Left lung (tissue), 1 donor: ENCODE measurements around a stretch of chr1.

DNA sequence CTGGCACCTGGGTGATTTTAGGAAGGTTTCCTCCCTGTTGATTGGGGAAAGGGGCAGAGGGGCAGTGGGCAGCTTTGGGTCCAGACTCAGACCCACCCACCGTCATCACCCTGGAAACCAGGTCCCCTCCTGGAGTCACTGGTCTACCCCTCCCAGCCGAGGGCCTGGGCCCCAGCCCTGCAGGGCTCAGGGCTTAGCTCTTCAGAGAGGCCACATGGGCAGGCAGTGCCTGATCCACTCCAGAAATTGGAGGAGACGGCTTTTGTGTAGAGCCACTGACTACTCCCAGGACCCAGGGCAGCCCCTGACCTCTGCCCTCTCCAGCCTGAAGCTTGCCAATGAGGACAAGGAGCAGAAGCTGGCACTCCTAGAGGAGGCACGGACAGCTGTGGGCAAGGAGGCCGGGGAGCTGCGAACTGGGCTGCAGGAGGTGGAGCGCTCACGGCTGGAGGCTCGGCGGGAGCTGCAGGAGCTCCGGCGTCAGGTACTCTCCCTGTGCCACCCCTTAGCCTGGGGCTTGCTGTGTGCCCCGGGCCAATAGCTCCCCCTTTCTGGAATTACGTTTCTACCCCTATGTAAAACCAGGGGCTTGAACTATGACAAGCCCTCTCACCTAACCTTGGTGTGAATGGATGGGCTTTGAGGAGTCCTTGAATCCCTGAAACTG, 24.6 kb downstream of the MFAP2 start:
- PRO-cap = no peak

- PRO-cap = no peak
Measured at GRCh38 chr1:16967937-16968509, 12.4 kb downstream of the MFAP2 start.

DNA sequence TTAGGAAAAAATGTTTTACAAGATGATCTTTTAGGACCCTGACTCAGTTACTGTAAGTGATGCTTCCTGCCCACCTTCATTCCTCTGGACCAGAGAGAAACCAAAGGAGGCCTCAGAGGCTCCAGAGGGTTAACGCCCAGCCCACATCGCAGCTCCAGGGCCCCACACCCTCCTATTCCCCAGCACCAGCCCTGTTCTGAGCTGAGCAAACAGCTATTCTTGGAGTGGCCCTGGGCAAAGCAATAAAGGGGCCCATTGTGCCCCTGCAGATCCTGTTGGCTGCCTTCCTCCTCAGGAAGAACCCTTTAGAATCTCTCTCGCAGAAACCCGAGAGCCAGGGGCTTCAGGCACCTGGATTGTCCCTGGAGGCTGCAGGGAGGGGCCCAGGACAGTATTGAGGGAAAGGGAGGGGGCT, 9.4 kb downstream of the PADI2 start:
- PRO-cap = no peak

- PRO-cap = no peak
Measured at GRCh38 chr1:17112627-17113049, 6.6 kb downstream of the PADI2 start.

DNA sequence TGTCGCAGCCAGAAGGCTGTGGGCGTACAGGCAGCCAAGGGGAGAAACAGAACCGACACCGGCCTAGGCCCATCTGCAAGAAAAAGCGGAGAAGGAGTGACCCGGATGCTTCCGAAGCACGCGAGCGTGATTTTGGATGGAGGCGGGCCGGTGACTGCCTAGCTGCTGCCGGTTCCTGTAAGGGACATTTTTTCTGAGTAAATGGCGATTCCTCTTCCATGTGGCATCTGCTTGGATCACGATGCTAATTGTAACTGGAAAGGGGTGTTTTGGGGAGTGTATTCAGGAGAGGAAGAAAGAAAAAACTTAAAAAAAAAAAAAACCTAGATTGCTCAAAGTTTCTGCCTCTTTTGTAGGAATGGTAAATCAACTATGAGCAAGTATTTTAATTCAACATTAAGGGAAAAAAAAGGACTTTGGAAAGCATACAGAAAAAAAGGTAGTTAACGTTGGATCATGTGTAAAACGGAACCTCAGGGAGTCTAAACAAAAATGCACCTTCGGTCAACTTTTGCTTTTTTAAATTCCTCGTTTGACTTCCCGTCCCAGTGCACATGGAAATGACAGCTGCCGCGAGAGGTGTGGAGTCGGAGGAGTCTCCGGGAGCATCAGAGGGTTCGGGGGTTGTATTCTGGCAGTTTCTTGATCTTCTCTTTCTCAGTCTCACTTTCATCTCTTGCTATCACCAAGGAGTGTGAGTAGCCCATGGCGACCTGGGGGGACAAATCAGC, 30.8 kb downstream of the RCC2 start:
- PRO-cap = no peak

DNA sequence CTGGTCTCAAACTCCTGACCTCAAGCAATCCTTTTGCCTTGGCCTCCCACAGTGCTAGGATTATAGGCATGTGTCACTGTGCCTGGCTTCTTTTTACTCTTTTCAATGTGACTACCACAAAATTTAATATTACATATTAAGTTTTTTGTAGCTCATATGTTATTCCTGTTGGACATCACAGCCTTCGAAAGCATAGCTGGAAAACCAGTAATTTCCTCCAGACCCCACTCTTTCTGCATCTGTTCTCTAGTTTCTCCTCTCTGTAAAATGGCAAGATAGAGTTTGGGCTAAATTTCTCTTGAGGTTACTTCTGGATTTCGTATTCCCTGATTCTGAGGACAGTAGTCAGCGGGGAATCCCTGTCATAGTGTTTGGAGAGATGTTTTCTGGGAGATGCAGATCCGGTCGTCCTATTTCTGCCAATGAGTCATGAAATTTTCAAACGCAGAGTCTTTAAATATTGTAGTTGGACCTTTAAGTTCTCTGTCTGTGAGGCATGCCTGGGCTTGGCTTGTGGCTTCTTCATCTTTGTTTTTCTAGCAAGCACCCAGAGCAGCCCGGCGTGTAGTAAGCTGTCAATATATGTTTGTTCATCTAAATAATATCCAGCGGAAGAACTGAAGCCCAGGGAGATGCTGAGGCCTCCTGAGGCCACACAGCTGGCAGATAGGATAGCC, 3.8 kb upstream of the RCC2 start:
- PRO-cap = no peak

GRCh38 chr1:17551746-17552505, 12.4 kb downstream of the ARHGEF10L start:
- PRO-cap = no peak

DNA sequence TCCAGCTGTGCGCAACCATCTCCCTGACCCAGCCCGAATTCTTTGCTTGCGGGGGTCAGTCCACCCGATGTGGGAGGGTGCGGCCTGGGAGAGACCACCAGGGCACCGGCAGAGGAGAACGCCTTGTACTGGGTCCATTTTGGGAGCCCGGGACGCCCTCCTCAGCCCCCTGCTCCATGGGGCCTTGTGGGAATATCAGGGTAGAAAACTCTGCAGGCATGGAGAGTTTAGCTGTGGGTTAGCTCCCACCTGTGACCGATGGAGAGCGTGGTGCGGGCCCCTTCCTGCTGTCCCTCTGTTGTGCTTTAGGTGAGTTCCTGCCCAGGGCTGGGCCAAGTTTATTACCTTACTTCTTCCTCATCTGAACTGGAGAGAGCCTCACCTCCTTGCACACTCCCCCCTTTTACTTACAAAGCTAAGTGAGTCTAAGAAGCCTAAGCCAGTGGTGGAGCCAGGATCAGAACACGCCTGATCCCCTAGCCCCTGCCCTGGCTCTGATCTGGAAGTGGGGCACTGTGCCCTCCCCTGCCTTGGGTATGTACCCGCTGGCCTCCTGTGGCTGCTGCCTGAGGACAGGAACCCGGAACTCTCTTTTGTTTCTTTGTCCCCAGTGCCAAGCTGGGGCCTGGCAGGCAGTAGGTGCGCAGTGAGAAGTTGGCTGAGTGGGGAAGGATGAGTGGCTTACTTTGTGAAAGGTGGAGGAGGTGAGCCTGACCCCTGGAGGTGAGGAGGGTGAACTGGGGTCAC, 32.8 kb downstream of the ARHGEF10L start:
- PRO-cap = no peak

DNA sequence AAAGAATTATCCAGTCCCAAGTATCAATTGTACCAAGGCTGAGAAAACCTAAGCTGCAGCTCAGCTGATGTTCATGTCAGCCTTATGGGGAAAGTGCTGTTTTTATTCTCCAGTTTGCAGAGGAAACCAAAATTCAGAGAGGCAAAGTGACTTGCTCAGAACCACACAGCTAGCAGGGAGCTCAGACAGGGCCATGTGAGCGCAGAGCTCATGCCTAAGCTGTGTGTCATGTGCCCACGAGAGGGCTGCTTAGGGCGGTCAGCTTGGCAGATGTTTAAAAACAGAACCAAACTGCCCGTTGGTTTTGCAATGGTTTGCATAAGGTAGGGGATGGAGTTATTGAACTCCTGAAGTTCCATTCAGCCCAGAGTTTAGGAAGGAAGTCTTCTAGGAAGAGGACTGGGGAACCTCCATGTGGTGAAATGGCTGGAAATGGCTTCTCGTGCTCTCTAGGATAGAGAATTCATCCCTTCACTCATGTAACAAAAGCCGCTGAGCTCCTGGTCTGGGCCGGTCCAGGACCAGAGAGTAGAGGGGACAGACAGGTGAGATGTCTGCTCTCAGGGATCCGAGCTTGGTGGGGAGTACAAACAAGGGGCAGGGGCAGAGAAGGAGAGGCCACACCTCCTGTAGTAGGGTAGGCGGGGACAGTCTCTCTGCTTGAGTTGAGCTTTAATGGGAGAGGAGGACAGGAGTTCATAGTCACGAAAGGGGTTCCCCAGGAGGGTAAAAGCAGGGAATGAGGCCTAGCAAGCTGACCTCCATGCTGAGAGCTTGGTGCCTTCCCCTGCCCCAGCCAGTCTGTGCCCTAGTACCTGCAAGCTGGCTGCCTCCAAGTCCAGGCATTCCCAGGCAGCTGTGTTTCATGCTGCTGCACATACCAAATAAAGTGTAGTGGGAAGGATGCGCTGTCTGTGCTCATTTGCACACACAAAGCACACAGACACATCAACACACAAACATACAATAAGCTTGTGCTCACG, 46.9 kb downstream of the ARHGEF10L start:
- PRO-cap = no peak

GRCh38 chr1:17604966-17605363, 65.5 kb downstream of the ARHGEF10L start:
- PRO-cap = no peak

DNA sequence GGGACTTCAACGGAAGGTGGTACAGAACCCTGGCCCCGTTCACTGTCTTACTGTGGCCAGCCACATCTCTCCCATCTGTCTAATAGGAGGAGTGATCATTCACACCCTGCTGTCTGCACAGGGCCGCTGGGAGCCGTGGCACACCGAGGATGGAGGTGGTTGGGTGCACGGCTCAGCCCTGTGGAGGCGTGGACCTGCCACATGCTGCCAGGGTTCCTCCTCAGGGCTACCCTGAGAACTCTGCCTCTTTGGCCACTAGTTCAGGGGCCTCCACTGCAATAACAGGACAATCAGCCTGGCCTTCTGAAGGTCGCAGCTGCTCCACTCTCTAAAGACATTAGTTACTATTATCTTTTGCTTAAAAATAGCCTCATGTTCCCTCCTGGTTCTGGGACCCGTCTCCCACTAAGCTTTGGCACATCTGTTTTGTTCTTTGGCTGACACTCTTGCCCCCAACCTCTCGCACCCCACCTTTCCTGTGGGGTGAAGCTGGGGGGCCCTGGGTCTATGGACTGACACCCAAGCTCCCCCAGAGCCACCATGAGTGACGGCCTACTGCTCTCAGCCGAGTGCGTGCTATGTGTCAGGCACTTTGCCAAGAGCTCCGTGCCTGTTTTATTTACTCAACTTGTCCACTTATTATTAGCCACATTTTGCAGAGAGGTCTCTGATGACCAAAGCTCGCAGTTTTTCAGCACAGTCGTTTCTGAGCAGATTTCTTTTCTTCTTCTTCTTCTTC, 66.2 kb downstream of the ARHGEF10L start:
- PRO-cap = no peak

DNA sequence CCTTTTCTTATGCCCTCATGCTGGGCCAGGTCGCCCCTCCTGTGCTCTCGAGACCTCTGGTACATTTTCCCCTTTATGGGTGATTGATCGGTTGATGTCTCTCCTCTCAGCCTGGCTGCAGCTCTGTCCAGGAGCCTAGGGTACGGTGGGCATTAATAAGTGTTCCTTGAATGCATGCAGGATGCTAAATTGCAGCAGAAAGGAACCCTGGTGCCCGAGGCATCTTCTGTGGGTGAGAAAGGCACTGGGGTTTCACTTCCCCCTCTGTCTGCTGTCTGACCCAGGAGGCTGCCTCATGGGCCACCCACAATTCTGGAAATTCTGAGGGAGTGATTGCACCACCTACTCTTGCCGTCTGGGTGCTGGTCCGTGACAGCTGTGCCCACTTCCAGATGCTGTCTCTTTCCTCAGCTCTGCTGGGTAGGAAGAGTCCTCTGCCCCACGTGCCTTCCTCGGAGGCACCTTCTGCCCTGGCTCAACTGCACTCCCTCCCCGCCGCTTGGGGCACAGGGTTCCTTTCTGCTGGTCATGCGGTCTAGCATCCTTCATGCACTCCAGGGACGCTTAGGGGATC, 96.2 kb downstream of the ARHGEF10L start:
- PRO-cap = unidirectional peak, plus-strand start at position 512 of the sequence

DNA sequence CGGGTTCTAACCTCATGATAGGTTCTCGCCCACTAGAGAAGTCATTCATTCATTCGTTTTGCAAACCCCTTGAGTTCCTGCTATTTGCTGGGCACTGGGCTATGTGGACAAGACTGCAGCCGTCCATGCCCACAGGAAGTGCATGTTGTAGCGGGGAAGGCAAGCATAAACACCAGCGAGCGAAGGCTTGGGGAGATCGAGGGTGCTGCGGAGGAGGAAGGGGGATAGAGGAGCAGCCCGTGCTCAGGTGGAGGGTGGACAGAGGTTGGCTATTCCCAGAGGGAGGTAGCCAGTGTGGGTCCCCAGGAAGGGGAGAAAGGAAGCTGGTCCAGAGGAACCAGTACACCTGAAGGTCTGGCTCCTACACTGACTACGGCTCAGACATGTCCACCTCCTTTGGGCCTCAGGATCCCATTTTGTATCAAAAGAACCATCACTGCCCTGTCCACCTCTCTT, 56.4 kb upstream of the ACTL8 start:
- PRO-cap = unidirectional peak, plus-strand start at position 178 of the sequence

- PRO-cap = no peak
Measured at GRCh38 chr1:18041036-18041493, 66.5 kb upstream of the IGSF21 start.

DNA sequence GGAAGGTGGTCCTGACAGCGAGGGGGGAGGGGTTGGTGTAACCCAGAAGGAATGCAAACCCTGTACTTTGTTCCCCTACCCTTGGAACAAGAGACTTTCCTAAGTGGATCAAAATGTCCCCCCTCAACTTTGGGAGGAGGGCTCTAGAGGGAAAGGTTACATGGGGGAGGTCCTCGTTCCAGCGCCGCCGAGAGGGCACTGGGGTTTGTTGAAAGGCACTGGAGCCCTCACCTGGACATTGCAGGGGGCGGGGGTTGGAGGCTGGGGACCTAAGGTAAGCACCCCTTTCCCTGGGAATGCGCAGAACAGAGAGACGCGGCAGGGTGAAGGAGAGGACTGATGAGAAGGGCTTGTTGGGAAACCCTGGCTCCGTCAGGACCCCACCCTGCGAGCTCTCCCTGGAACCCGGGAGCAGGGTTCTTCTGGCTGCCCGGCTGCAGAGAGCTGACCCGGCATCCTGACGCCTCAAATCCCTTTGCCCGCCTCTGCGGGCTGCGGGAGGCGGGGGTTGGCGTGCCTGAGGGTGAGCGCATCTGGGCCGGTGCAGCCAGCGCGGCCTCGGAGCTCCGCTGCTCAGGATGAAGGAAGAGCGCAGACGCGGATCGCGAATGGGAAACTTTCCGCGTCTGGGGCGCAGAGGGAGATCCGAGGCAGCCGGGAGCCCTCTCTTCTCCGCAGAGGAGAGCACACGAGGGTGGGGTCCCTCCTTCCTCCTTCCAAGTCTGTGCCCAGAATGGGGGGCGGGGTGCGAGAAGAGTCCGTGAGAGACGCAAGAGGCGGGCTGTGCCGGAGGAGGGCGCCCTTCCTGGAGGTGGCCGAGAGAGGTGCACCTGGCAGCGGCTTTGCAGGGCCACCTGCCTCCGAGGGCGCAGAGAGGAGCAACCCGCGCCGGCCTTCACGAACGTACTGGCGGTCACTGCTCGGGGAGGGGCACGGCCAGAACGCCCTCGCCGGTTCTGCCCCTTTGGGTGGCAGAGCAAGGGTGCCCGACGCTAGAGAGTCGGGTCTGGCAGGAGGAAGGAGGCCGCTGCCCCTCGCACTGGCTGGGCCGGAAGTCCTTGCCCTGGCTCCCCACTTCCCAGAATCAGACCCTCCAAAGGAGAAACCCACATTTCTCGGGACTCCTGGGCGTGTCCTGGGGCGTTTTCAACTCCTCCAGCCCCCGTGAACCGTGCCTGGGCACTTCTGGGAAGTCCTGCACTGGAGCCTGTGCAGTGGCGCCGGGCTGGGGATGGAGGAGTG, 2.4 kb downstream of the IGSF21 start:
- PRO-cap = no peak

DNA sequence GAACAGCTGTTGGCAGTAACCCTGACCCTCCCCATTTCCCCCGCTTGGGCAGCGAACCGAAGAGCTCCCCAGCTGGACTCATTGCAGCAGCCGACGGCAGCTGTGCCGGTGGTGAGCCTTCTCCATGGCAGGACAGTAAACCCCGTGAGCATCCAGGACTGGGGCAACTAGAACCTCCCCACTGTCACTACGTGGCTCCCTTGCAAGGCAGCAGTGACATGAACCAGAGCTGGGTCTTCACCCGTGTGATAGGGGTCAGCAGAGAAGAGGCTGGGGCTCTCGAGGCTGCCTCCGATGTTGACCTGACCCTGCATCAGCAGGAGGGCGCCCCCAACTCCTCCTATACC, 661 bp downstream of the KLHDC7A start:
- PRO-cap = no peak

GRCh38 chr1:18906425-18906738, 4.0 kb upstream of the ALDH4A1 start:
- PRO-cap = no peak

DNA sequence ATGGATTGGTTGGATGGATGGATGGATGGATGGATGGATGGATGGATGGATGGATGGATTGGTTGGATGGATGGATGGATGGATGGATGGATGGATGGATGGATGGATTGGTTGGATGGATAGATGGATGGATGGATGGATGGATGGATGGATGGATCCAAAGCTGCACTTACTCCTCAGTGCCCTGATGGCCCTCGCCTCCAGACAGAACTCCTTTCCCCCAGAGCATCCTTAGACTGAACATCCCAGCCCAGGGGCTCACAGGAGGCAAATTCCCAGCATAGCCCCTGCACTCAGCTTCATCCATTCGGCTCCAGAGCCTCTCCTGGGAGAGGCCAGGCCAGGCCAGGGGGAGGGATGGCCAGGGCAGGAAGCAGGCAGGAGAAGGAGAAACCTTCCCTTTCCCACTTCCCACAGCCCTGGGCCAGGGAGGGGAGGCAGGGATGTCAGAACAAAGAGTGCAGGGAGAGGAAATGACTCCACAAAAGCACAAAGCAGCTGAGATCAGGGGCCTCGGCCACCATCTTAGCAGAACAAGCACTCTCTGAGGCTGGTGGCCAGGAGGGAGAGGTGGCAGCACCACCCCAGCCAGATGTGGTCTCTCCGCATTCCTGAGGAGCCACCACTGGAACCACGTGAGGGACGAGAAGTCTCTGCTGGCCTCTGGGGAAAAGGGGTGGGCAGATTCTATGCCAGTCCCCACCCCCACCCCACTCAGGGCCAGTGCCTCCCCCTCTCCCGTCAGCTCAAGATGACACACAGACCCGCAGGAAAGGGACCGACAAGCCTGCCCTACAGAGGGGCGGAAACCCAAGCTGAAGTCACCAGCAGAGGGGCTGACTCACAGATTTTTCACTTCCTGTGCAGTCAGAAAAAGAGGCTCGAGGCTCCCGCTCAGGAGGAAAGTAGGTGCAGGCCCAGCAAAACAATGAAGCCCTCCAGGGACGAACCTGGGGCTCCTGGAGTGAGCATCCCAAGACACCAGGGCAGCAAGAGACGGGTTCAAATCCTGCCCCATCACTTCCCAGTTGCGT, 24.0 kb upstream of the ALDH4A1 start:
- PRO-cap = bidirectional peak, plus-strand start at position 471 of the sequence, minus-strand start at position 327 of the sequence; bidirectional peak, plus-strand start at position 870 of the sequence, minus-strand start at position 627 of the sequence

- PRO-cap = no peak
Measured at GRCh38 chr1:18945132-18945683, 11.3 kb downstream of the IFFO2 start.

DNA sequence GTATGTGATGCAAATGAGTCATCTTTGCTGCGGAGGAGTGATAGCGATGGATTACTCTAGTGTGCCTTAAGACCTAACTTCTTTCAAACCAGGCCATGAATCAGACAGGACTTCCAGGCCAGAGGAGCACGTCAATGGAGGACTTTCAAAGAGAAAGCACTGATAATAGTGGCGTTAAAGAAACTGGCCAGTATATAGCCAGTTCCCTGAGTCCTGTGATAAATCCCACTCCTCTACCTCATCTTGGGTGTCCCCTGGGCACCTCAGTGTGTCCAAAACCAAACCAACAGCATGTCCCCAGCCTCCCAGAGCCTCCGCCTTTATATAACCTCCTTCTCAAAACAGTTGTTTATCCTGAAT, 47.0 kb upstream of the IFFO2 start:
- PRO-cap = no peak